ENCODE measurements around the gene UCMA.

DNA sequence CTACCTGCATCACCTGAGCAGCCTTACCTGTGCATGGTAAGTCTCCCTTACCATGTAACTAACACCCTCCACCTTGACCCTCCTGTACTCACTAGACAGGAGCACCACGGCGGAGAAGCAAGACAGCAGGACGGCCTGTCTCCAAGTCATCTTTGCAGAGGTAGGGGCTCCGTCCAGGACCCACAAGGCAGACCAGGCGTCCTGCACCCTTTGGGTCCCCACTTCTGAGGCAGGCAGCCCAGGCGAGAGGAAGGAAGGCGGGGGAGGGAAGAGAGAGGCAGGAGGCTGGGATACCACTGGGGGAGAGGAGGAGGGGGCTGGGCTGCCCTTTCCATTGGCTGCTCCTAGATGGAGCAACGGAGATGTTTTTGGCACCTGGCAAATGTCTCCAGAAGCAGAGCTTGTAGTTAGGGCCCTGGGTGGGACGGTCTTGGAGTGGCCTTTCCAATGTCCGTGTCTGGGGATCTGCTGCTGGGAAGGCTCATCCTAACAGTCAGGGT, at the start of gene UCMA:
TSS of gene UCMA (minus strand) at position 266 of the 500 bp plus-strand sequence.
- RRBS, result no CpG with 5 or more reads among the region's 10 CpGs

GRCh38 chr10:13317339-13318069, 17.6 kb upstream of the PHYH start:
- RRBS, result no CpG with 5 or more reads among the region's 10 CpGs

DNA sequence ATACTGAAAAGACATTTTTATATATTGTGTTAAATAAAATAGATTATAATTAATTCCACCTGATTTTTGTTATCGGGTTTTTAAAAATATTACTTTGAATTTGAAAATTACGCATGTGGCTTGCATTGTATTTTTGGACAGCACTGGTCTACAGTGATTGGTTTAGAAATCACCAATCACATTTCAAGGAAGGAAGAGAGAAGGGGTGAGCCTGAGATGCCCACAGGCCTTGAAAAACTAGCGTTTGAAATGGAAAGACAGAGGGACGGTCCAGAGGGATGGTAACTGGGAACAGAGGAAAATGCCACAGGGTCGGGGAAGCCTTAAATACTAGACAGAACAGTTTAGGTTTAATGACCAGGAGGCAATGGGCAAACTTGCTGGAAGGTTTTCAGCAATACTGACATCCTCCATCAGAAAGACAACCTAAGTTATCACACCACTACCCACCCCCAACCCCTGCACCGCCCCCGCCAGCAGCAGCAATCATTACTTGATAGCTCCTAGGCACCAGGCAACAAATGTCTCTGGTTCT, 7.0 kb downstream of the SEPHS1 start:
- RRBS, result no CpG with 5 or more reads among the region's 7 CpGs

- RRBS, result no CpG with 5 or more reads among the region's 18 CpGs
Observed at GRCh38 chr10:13348693-13349026, 567 bp upstream of the SEPHS1 start.

- RRBS, result no CpG with 5 or more reads among the region's 4 CpGs
Observed at GRCh38 chr10:13536623-13537083, 7.8 kb upstream of the BEND7 start.

GRCh38 chr10:13670085-13670801, 83.5 kb downstream of the PRPF18 start:
- RRBS, result no CpG with 5 or more reads among the region's 18 CpGs

DNA sequence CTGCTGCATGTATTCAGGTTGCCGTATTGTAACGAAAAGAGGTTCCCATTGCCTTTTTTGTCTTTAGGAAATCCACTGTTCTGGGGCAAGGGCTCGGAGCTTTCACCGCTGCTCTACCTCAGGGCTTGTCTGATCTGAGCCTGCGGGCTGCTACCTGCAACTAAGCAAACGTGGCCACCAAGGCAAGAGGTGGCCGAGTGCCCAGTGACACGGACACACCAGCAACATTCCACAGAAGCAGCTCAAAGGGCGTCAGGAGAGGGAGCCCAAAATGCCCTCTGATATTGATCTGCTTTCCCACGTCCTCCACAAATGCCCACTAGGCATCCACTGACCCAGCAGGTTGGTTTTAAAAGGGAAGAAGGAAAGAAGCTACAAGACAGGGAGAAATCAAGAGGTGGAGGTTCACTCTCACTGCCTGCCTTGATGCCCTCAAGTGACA, 92.9 kb downstream of the PRPF18 start:
- RRBS, result no CpG with 5 or more reads among the region's 10 CpGs

DNA sequence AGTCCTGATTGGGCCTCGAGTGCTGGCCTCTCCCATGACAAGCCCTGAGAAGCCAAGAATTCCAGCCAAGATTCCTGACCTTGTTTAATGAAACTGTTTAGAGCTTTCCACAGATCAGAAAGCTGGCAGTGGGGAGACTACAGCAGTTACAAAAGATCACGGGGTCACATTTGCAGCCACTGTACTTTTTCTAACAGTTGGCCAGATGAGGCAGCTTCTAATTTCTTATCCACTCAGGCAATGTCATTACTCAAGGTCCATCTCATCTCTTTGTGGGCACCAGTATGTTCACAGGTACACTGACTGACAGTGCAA, 250.6 kb downstream of the PRPF18 start:
- RRBS, result no CpG with 5 or more reads among the region's 2 CpGs

- RRBS, result 94% methylated on average over 4 of the region's 15 CpGs
Observed at GRCh38 chr10:13871793-13872391, 285.1 kb downstream of the PRPF18 start.

GRCh38 chr10:14531968-14532428, 201.3 kb upstream of the FRMD4A start:
- RRBS, result no CpG with 5 or more reads among the region's 5 CpGs

DNA sequence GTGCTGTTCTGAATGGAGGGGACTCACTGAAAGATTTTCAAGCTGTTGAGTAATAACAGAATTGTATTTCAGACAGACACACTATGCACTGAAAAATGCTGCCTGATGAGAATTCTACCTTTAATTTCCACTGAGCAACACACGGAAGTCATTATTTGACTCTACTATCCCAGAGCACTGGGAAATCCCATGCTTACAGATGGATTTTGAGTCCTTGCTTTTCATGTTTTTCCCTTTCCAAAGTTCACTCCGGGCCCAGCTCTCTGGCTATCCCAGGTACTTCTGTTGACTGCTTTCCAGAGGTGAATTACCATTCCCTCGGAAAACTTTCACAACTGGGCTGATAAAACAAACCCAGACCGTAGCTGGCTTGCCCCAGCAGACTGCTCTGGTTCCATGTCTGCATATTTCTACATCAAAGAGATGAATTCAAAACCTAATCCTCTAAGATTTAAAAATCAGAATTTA, 205.0 kb upstream of the FRMD4A start:
- RRBS, result no CpG with 5 or more reads among the region's 4 CpGs

DNA sequence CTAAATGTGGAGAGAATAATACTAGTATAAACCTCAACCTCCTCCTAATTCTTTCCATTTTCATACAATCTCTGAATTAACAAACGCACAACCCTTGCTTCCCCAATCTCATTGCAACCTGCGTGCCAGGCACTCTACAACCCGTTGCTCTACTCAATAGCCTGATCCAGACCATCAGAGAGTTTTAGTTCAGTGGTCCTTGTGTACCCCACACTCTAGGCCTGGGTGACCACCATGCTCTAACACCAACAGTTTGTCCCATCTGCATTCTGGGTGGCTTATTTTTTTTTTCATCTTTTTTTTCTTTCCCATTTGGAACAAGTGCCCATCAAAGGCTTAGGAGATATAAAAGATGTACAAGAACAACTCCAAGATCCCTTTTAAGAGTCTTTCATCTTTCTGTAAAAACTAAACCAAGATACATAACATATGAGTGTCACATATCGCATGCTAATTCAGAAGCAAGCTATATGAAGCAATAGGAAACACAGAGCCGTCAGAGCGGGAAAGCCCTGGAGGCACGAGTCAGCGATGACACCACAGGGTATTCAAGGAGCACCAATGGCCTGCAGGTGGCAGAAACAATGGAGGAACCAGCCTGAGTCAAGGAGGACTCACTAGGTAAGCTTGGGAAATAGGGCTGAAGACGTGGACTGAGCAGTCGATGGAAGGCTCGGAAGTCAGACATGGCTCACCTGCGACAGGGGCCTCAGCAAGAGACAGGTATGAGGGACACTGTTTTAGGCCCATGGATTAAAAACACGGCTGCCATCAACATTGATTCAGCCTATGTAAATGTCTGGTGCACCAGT, 214.6 kb downstream of the FAM107B start:
- RRBS, result no CpG with 5 or more reads among the region's 13 CpGs

DNA sequence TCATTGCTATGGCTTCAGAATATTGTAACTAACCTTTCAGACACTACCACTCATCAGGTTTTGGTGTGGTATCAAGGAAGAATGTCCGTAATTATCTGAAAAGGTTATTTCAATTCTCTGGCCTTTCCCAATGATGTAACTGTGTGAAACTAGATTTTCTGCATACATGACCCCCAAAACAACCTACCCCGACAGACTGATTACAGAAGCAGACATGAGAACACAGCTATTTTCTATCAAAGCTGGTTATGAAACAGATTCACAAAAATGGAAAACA, 211.2 kb downstream of the FAM107B start:
- RRBS, result no CpG with 5 or more reads among the region's 2 CpGs

- RRBS, result no CpG with 5 or more reads among the region's 8 CpGs
Observed at GRCh38 chr10:14586643-14587295, 187.9 kb downstream of the FAM107B start.

DNA sequence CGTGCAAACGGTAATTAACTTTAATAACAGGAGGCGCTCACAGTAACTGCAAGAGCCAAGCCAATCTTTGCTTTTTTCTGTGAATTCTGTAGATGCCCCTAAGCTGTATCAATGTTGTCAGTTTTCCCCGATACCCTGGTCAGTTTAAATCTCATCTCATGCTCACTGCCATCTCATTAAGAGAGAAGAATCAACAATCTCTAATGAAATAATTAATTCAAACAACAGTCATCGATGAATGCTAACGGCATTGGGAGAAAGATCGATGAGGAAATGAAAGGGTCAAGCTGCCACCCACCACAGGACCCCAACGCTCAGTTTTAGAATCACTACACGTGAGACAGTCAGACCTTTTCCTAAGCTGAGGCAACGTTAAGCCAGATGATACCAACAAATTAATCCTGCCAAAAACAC, 183.3 kb downstream of the FAM107B start:
- RRBS, result no CpG with 5 or more reads among the region's 10 CpGs

- RRBS, result no CpG with 5 or more reads among the region's 6 CpGs
Observed at GRCh38 chr10:14596641-14596945, 178.1 kb downstream of the FAM107B start.

- RRBS, result 3% methylated on average over 2 of the region's 18 CpGs
Observed at GRCh38 chr10:14839323-14839915, 1.3 kb downstream of the HSPA14 start.

GRCh38 chr10:14959830-14960342, 698 bp downstream of the MEIG1 start:
- RRBS, result 1% methylated on average over 10 of the region's 19 CpGs

- RRBS, result no CpG with 5 or more reads among the region's 12 CpGs
Observed at GRCh38 chr10:15084467-15085225, 3.9 kb downstream of the ACBD7 start.

DNA sequence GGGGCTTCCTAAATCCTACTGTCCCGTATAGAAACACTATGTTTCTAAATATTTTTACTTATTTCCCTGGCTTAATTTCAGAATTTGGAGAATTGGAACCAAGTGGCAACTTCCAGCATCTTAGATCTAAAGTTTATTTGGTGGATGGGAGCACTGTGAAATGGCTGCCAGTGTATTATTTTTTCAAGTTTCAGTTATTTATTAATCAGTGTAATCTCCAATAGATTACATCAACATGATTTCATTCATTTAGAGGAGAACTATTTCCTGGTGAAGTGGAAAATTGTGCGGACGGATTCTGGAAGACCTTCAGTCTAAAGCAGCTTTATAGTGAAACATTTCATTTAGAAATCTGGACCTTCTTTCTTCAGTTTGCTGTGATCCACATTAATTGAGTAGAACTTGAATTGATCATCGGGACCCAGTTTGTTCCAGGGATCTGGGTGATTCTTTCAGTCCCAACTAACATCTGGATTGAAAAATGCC, 2.2 kb upstream of the NMT2 start:
- RRBS, result no CpG with 5 or more reads among the region's 4 CpGs